WTC11 (cell line): ENCODE measurements around the genes LGALS8 and HEATR1.

- PRO-cap: bidirectional peak, plus-strand start at chr1:235867177, minus-strand start at chr1:235866903
These were observed 607 bp upstream of the LYST start for GRCh38 chr1:235867082-235867944.

- PRO-cap: no peak
These were observed 35.3 kb downstream of the NID1 start for GRCh38 chr1:236029364-236030154.

- PRO-cap: no peak
These were observed 23.0 kb downstream of the NID1 start for GRCh38 chr1:236041743-236042479.

- PRO-cap: no peak
These were observed 2.4 kb downstream of the GPR137B start for GRCh38 chr1:236144536-236145310.

DNA sequence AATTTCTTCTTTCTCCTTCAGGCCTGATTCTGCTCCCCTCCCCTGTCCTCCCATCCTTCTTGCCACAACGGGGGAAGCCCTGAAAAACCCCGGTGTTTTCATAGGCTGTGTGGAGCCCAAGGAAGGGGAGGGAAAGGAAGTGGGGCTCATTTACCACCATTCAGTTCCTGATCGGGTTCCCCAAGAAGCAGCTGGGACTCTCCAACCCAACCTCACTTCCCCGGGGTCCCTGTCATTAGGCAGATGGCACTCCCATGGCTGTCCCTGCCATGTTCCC is 17.8 kb downstream of the GPR137B start:
- PRO-cap: no peak

- PRO-cap: no peak
These were observed 64.0 kb downstream of the GPR137B start for GRCh38 chr1:236206311-236206745.

DNA sequence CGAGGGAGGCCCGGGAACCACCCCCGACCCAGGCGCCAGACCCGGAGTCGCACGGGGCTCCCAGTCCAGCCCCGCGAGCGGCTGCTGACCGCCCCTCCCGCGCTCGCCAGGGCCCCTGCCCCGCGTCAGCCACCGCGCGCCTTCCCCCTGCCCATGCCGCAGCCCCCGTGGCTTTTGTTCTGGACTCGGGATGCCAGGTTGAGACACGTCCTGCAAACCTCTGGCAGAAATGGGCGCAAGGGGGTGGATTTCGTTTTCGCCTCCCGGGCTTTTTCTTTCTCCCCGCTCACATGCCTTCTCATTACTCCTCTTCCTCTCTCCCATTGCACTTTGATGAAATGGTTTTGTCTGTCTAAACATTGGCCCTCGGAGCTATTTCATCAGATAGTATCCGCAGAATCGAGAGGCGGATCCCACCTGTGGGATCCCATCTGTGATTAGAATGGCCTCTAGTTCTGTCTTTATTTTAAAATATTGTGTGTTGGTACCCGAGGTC is 1.7 kb downstream of the EDARADD start:
- PRO-cap: bidirectional peak, plus-strand start at position 177 of the sequence, minus-strand start at position 86 of the sequence

- PRO-cap: unidirectional peak, plus-strand start at chr1:236523769; bidirectional peak, plus-strand start at chr1:236523909, minus-strand start at chr1:236523844
These were observed at the start of gene LGALS8 for GRCh38 chr1:236522845-236524159. Gene LGALS8, plus strand, starts transcription at chr1:236523982.

GRCh38 chr1:236545124-236545813 is 21.5 kb downstream of the LGALS8 start:
- PRO-cap: no peak

DNA sequence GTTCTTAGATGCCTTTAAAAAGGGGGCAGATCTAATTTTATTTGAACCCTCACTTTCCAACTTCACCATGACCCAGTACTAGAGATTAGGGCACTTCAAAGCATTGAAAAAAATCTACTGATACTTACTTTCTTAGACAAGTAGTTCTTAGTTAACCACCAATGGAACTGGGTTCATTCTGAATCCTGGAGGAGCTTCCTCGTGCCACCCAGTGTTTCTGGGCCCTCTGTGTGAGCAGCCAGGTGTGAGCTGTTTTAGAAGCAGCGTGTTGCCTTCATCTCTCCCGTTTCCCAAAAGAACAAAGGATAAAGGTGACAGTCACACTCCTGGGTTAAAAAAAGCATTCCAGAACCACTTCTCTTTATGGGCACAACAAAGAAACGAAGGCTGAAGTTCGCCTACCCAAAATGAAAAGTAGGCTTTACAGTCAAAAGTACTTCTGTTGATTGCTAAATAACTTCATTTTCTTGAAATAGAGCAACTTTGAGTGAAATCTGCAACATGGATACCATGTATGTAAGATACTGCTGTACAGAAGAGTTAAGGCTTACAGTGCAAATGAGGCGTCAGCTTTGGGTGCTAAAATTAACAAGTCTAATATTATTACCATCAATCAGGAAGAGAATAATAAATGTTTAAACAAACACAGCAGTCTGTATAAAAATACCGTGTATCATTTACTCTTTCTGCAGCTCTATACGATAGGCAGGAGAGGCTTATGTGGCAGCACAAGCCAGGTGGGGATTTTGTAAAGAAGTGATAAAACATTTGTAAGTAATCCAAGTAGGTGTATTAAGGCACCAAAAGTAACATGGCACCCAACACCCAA is 26.4 kb downstream of the LGALS8 start:
- PRO-cap: no peak

- PRO-cap: bidirectional peak, plus-strand start at chr1:236604651, minus-strand start at chr1:236604516; bidirectional peak, plus-strand start at chr1:236605136, minus-strand start at chr1:236605076
These were observed at the start of gene HEATR1 for GRCh38 chr1:236604352-236605400. Gene HEATR1, minus strand, starts transcription at chr1:236604516.

GRCh38 chr1:236699252-236699809 is 13.0 kb downstream of the ACTN2 start:
- PRO-cap: no peak

DNA sequence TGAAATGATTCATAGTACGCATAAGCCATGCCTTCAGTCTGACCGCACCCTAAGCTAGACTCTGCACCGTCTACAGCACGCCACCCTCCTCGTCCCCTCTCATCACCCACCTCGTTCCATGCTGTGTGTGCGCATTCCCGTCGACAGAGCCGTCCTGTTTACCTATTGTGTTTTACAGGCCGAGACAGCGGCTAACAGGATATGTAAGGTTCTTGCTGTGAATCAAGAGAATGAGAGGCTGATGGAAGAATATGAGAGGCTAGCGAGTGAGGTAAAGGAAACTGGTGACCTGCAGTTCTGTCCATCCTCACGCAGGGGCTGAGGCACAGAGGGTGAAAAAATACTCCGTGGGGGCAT is 50.6 kb downstream of the ACTN2 start:
- PRO-cap: no peak

- PRO-cap: no peak
These were observed 41.5 kb upstream of the MTR start for GRCh38 chr1:236753492-236754113.

DNA sequence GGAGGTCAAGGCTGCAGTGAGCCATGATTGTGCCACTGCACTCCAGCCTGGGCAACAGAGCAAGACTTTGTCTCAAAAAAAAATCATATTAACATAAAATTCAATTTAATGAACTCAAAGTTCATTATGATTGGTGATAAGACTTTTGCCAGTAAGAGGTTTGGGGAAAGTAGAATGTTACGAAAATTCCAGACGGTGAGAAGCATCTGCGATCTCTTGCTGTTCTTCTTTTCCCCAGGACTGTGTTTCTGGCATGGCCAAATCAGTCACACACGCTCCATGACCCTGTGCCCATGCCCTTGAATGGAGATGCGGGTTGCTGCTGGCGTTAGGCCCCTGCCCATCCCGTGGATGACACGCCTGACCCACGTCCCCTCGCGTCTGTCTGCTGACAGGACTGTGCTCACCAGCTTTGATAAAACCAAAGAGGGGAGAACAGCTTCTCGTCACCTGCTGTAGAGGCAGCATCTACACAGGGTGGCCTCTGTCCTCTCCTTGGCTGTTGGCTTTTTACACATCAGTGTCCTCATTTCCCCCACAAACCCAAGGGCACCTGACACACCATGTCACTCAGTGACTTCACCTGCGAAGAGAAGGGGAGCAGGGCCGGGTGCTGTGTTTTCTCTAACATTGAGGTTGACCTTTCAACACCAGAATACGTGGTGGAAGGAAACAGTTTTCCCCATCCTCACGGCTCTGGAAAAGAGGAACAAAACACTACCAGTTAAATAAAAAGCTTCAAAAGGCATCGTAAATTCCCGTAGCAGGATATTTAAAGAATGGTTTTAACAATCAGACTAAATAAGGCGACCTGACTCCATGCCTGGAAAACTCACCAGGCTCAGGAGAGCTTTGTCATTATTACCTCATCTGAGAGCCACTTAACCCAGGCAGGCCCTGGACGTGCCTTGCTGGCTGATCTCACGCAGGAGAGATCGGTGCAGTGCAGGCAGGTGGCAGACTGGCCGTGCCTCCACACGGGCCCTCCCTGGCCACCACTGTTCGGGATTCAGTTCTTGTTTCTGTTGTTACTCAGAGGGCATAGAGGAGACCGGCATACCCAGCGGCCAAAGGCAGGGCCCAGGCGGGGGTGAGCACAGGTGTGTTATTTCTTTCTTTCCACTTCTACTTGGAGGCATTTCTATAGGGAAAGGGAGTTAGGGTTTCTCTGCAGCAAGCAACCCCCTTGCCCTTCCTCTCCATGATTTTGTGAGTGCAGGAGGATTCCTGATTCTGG is 6.7 kb downstream of the MT1HL1 start:
- PRO-cap: no peak

GRCh38 chr1:237154114-237154742 is 112.2 kb downstream of the RYR2 start:
- PRO-cap: no peak

DNA sequence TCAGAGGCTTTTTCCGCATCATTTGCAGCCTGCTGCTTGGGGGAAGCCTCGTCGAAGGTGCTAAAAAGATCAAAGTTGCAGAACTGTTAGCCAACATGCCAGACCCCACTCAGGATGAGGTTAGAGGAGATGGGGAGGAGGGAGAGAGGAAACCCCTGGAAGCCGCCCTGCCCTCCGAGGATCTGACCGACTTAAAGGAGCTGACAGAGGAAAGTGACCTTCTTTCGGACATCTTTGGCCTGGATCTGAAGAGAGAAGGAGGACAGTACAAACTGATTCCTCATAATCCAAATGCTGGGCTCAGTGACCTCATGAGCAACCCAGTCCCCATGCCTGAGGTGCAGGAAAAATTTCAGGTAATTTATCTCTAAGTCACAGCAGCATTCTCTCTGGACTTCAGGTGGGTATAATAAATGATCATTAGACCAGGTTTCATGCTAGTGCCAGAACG is 106.1 kb downstream of the ZP4 start:
- PRO-cap: no peak

- PRO-cap: bidirectional peak, plus-strand start at chr1:239998099, minus-strand start at chr1:239998070
These were observed 93.8 kb upstream of the FMN2 start for GRCh38 chr1:239997752-239998426.

DNA sequence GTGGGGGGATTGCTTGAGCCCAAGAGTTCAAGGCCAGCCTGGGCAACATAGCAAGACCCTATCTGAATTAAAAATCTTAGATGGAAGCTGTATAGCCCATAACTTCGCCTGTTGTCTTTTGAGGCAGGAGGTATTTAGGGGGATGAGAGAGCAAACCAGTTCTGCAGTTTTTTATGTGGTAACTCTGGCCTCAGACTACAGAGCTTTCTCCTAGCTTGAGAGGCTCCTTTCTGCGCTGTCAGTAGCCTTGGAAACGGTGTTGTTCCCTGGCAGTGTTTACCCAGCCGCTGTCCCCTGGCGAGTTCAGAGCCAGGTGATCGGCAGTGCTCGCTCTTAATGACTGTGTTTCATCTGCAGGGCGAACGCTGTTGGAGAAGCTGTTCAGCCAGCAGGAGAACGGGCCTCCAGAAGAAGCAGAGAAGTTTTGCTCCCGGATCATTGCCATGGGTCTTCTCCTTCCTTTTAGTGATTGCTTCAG is 31.2 kb downstream of the FMN2 start:
- PRO-cap: no peak

DNA sequence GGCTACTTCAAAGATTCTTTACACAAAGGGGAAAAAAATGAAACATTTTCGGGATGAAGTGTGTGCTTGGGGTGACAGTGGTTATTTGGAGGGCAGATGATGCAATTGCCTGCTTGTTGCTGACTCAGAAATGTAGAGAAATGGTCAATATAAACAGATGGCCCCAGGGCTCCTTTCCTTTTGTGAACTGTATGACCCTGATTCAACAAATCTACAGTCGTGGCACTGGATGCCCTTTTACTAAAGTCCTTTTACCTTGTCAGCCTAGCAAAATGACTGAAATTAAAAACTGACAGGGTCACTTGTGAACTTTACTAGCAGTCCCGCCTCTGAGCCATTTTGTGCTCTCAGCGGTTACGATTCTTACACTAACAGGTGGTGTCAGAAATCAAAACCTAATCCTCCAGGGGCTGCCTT is 49.9 kb downstream of the GREM2 start:
- PRO-cap: no peak